Epidermal melanocyte (primary cell): ENCODE measurements around the genes GPR158 and MASTL.

DNA sequence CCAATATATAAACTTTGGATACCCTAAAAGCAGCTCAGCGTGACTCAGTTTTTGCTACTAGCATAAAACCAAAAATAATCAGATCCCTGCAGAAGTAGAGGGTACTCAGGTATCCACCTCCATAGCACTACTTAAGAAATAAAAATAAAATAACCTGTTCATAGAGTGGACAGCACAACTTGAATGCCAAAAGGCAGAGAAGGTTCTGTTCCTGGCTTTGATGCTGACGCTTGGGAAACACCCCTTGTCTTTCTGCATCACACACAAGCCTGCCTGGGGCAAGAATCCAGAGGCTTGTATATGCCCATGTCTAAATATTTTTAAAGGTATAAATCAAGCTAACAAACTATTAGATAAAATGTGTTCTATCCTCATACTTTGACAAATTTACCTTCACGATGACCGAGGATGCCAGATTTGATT is 207.3 kb downstream of the KIAA1217 start:
- RRBS, result no CpG with 5 or more reads among the region's 4 CpGs

DNA sequence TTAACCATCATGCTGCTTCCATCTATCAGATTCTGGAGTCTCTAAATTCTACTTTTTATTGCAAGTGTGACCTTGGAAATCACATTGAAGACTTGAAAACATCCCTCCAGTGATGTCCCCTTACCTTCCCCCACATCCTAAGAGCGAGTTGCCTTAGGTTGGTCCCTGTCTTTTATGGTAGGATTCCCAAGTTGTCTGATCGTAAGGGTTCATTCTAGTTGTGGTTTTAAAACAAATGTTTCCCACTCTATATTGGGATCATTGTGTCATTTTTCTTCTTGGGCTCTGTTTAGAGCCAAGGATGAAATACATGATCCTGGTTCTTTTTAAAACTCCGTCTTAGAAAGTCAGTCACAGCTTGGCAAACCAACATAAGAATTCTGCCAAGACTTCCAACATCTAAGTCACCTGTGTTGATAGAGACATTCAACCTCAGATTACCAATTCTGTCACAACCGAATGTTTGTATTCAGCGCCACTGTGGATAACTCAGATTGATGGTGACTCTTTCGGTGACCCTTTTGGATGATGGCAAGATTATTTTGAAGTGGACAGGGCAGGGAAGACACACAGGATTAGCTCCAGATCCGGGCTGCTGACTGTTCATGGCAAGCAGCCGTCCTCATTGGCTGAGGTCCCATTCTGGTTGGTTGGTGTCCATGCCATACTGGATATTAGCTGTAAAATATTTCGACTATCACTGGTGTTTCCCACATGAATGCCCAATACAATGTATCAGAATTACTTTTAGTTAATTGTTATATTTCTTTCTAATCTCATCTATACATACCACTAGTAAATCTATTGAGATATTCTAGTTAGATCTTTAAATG is 255.4 kb downstream of the ARHGAP21 start:
- RRBS, result no CpG with 5 or more reads among the region's 9 CpGs

GRCh38 chr10:24494789-24495417 is 228.8 kb downstream of the ARHGAP21 start:
- RRBS, result no CpG with 5 or more reads among the region's 10 CpGs

DNA sequence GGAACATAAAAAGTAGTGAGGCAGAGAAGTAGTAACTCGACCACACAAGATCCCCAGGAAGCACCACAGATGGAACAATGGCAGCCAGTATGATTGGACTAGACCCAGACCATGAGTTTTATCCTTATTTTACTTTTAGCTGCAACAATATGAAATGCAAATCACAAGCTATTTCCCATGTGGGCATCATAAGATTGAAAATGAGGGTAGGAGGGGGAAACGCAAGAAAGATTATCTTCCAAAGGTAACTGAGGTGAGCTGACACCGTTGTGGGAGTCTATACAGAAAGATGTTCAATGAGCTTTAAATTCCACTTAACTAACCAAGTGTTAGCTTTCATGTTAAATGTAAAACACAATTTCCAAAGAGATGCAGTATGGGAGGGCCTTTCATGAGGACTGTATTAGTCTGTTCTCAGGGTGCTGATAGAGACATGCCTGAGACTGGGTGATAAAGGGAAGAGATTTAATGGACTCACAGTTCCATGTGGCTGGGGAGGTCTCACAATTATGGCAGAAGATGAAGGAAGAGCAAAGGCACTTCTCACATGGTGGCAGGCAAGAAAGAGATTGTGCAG is 191.5 kb downstream of the ARHGAP21 start:
- RRBS, result no CpG with 5 or more reads among the region's 3 CpGs

- RRBS, result no CpG with 5 or more reads among the region's 5 CpGs
These were observed 137.8 kb downstream of the ARHGAP21 start for GRCh38 chr10:24585773-24586397.

GRCh38 chr10:24722429-24722496 is 1.4 kb downstream of the ARHGAP21 start:
- RRBS, result no CpG with 5 or more reads among the region's 3 CpGs

DNA sequence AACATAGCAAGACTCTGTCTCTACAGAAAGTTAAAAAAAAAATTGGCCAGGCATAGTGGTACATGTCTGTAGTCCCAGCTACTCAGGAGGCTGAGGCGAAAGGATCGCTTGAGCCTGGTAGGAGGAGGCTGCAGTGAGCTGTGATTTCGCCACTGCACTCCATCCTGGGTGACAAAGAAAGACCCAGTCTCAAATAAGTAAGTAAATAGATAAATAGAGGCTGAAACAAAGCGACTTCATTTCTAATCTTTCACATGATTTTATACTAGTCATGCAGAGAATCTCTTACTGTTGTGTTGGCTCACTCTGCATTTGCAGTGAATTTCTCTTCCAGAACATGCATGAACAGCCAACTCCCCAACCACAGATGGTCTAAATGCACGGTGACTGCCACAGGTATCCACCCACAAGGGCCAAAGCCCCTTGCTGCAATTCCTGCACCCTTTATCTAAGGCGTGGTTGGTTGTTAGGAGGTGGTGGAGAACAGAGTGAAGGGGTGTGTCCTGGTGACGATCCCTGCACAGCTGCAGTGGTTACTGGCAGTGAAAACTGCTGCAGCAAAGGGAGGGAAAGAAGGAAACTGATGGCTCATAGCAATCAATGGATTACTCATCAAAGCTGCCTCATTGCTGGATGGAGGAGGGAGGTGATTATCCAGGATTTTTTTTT is 50.7 kb downstream of the PRTFDC1 start:
- RRBS, result no CpG with 5 or more reads among the region's 7 CpGs

DNA sequence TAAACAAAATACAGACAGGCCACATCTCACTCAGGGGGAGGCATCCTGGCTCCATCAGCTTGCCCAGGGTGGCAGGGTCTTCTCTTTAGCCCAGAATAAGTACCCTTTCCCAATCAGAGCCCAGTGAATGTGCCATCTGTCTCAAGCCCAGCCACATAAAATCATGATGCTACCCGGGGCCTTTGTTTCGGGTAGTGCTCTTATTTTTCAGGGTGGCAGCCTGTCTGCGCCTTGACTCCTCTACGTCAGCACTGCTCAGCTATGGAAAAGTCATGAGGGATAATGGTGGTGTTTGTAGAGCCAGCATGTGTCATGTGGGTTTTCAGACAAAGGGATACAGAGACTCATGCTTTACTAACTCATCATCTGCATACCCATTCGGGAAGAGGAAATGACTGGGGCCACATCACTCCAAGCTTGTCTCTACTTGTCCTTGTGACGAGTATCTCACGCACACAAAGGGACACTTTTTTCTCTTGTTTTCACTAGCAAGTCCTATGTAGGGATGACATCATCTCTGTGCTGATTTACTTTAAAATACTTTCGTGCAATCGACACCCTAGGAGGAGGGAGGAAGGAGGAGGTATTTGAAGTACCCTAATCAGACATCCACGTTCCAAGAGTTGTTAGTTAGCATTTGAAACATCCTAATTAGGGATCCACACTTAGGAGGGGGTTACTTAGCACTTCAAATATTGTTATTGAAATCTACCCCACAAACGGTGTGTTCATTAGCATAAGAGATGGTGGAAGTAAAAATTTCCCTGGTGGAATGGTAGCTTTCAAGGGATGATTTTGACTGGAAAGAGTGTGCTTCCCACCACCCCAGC is 51.8 kb downstream of the THNSL1 start:
- RRBS, result no CpG with 5 or more reads among the region's 11 CpGs

- RRBS, result 2% methylated on average over 39 of the region's 93 CpGs
These were observed at the start of gene GPR158 for GRCh38 chr10:25174337-25175483. TSS of gene GPR158 (plus strand) at chr10:25175001.

DNA sequence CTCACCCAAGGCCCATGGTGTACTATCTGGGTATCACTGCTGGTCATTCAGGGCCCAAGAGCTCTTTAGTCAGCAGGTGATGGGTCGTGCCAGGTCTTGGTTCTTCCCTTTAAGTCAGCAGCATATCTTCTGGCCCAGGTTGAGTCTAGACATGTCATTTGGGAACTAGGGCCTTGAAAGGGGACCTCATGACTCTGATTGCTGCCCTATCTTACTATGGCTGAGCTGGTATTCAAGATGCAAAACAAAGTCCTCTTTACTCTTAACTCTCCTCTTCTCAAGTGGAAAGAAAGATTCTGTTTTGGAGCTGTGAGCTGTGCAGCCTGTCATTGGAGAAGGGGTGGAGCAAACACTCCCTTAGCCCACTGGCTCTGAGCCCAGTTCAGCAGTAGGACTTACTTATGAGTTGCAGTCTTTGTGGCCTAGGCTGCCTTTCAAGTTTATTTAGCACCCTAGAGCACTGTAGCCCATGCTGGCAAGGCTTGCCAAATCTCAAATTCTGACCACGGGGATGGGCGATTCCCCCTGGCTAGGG is 110.0 kb downstream of the MYO3A start:
- RRBS, result no CpG with 5 or more reads among the region's 3 CpGs

DNA sequence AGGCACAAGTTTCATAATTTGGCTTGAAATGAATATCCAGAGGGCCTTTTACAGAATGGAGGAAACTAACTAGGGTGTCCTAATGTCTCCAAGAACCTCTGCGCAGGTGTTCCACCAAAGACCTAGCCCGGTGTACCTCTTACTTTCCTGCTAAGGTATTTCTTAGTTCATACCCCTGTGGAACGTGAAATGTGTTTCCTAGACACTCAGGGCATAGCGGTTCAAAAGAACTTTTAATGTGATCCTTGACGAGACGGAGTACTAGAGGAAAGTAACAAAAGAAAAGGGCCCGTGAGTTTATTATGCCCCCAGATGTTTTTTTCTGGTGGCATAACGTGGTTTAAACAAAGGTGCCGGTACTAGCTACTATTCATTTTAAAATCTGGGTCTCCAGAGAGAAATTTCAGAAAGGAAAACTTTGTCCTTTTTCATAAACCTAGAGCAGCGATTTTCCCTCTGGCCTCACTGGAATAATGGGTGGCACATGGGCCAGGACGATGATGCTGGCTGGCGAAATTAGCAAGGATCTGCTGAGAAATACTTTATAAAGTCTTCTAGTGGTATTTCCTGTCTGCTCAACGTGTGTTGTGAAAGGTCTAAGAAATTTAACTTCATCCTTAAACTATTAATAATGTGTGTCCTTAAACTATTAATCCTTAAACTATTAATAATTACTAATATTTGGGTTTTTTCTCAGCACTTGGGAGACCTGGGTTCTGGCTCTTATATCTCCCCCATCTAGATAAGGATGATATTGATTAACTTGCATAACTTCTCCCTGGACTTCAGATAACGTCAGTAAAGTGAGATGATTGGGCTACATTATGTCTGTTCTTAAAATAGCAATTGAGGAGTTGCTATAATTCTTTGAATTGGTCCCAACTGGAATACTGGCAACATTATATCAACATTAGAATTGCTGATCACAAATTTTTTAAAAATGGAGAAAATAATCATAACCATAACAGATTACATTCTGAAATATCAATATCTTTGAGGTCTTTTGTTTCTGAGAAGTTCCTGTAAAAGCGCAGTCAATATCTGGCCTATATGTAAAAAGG is 1.6 kb downstream of the APBB1IP start:
- RRBS, result no CpG with 5 or more reads among the region's 15 CpGs

DNA sequence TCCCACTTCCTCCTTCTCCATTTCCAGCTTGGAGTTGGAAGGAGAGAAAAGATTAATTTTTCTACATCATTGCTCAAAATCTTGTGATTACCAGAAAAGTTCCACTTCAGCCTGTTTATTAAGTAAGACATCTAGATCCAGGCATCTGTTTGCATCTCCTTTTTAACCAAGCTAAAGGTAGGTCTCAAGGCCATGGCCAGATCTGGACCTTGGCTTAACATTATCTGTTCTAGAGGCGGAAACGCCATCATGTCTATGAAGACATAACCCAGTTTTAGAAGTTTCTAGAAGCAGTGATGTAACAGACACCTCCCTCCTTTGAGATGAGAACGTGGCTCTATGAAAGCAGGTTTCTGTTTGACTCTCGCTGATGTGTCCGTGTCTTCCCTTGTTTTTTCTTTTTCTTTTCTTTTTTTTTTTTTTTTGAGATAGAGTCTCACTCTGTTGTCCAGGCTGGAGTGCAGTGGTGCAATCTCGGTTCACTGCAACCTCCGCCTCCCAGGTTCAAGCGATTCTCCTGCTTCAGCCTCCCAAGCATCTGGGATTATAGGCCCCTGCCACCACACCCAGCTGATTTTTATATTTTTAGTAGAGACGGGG is 36.7 kb downstream of the APBB1IP start:
- RRBS, result no CpG with 5 or more reads among the region's 9 CpGs

GRCh38 chr10:26555630-26556493 is 117.7 kb downstream of the APBB1IP start:
- RRBS, result no CpG with 5 or more reads among the region's 10 CpGs

DNA sequence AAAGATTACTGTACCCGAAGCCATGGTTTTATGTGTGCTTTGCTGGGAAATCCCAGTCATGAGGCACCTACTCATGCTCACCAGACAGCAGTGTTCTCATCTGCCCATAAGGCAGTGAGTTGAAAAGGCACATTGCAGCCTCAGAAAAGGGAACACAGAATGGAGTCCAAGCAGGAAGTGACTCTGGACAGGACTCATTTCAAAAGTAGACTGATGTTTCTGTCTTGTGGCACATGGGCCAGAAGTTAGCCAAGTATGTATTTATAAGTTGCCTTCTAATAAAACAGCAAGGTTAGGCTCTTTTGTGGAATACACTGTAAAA is 40.2 kb downstream of the PDSS1 start:
- RRBS, result no CpG with 5 or more reads among the region's 1 CpG

DNA sequence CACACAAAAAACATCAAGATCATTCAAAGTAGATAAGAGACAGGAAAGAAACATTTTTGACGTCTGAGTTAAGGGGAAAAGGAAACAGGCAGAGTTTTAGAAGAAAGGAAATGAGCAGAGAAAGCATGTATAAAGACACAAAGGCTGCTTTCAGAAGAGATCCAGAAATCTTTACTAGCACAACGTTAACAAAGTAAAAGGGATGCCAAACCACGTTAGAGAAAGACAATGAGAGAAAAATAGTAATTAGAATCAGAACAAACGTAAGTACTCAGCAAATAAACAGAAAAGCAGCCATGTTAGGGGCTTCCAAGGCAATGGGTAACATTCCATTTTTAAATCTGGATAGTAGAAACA is 76.8 kb downstream of the ANKRD26 start:
- RRBS, result no CpG with 5 or more reads among the region's 4 CpGs

- RRBS, result no CpG with 5 or more reads among the region's 6 CpGs
These were observed 20.1 kb upstream of the ANKRD26 start for GRCh38 chr10:27120328-27120790.

GRCh38 chr10:27153771-27154185 is 406 bp downstream of the YME1L1 start:
- RRBS, result 6% methylated on average over 5 of the region's 18 CpGs

DNA sequence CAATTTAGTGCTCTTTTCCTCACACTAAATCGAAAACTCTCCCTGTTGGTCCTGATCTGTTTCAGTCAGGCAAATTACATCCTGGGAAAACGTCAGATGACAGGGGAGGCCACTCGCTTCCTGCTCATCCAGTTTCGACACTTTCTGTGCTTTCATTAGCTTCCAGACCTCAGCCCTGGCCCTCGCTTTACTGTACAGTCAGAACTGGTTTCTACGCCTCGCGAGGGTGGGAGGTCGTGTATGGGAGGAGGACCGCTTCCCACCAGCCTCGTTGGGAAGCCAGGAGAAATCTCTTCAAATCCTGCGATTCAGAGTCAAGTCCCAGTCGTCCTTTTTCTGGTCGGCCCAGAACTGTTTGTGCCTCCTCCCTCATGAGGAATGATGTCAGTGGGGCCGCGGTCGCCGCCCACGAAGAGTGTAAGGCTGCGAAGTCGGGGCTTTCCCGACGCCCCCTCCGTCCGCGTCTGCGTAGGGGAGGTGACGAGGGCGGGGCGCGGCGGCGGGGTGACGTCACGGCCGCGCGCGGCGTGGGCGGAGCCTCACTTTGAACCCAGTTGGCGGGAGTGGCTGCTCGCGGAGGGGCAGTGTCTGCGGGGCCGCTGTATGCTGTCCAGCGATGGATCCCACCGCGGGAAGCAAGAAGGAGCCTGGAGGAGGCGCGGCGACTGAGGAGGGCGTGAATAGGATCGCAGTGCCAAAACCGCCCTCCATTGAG is at the start of gene MASTL:
TSS of gene MASTL (plus strand) at position 542 of the 715 bp plus-strand sequence.
- RRBS, result no CpG with 5 or more reads among the region's 55 CpGs

DNA sequence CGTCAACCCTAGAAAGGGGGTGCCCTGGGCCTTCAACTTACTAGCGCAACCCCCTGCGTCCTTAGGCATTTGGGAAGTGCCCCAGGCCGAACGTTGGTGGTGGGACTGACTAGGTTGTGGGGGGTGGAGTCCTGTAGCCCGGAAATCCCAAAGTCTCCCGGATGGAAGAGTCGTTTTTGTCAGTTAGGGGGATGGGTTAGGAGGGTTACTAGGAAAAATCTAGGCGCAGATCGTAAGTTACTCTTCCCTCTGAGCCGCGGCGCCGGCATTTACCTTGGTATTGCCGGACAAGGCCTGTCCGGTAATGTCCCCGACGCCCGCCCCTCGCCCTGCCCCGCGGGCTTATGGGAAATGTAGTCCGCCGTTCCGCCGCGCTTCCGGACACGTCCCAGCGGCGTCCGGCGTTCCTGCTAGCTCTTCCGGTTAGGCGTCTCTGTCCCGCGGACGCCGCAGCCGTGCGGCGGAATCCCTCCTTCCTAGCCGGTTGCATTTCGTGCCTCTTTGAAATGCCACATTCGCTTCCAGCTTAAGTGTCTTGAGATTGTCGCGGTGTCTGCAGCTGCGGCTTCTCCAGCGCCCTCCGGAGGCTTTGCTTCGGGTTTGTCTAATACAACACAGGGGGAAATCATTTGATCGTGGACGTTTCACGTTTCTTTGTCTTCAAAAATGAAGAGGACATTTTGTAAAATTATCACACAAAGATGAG is 1.3 kb upstream of the ACBD5 start:
- RRBS, result 3% methylated on average over 33 of the region's 54 CpGs